Measurements from ENCODE around the gene MDH1B.

GRCh38 chr2:205997155-205998386, 88.4 kb downstream of the INO80D start:
- PRO-cap: no peak

DNA sequence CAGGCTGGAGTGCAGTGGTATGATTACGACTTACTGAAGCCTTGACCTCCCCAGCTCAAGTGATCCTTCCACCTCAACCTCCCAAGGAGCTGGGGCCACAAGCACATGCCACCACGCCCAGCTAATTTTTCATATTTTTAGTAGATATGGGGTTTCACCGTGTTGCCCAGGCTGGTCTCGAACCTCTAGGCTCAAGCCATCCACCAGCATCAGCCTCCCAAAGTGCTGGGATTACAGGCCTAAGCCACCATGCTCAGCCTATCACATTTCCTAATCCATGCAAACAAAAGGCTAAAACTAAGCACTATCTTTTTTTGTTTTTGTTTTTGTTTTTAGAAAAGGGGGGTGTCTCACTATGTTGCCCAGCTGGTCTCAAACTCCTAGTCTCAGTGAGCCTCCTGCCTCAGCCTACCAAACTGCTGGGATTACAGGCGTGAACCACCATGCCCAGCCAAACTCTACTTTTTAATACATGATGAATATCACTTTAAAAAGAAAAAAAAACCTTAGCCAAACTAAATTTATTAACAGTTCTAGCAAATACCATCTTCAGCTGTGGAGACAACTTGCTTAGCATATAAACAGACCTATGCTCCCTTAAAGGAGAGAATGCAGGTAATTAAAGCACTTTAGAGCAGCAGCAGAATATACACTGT, 12.3 kb downstream of the INO80D start:
- PRO-cap: no peak

DNA sequence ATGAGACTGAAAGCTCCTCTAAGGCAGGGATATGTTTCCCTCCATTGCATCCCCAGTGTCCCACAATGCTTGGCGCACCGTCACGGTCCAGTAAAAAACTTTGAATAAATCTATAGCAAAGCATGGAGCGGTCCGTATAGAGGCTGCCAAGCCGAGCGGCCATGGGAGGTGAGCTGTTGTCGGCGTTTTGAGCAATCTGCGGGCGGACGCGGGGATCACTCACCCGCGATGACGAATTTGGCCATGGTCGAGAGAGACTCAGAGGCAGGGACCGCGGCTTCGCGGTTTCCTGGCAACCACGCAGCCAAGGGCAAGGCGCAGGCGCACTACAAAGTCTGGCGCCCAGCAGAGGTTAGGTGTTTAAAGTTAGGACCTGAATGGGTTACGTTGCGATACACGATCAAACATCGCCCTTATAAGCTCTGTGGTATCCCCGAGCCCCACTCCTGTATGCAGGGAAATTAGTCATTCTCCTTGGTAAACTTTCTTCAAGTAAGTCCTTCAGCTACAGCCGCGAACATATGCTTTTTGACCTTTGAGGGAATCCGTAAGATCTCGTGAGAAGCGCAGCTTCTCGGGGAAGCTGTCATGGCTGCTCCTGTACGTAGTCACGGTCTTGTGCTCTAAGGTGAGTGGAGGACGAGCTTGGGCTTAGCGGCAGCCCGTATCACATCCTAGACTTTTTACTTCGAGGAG, at the start of gene MDH1B:
MDH1B (minus strand) TSS at position 302 of the 696 bp plus-strand sequence.
- PRO-cap: unidirectional peak, minus-strand start at position 189 of the sequence; unidirectional peak, plus-strand start at position 550 of the sequence; unidirectional peak, plus-strand start at position 607 of the sequence

GRCh38 chr2:207071729-207072317, 93.9 kb downstream of the KLF7 start:
- PRO-cap: no peak

DNA sequence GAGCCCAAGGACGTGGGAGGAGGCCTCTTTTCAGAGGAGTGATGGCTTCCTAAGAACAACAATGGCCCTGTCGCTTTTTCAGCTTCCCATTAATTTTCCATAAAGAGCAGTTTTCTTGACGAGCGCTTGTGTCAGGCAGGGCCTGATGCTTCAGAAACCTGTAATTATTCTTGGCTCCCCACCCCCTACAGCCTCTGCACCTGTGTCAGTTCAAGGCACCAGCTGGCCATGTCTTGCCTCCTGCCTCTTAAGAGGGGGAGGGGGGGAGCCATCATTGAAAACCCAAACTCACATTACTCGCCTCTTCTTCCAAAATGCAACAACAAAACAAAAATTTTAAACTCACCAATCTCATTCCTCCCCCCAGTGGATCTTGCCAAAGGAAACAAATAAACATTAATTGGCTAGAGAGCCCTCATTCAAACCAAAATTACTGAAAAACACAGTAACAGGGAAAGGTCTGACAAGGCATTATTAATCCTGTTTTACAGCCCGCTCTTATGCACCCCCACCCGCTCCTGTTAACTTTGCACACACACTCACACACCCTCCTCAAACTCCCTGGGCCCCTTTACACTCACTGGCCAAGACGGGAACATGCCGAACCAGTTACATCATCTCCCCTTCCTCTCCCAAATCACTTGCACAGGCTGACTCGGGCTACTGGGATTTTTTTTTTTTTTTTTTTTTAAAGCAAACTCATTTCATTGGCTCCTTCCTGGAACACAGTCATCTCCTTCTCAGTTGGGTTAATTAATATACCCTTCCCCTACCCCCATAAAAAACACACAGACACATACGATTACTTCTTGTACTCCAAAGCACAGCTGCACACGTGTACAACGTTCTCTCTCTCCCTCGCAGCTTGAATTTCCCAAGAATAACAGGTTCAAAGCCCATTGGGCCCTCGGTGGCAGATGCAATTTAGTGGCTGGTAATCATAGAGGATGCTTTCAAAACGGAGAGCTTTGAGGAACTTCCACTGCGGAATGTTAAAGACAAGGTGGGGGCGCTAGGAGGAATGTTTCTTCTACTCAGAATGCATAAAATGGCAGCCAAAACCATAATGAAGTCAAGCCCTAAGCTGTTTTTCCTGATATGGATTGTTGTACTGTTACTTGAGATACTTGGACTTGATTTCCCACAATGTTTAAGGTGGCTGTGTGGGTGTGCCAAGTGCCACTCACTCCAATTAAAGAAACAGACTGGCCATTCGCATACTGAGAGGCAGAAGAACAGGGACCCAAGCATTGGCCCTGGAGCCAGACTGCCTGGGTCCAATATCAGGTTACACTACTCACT, 31.8 kb downstream of the KLF7 start:
- PRO-cap: no peak

GRCh38 chr2:207161334-207162160, 4.2 kb downstream of the KLF7 start:
- PRO-cap: no peak

DNA sequence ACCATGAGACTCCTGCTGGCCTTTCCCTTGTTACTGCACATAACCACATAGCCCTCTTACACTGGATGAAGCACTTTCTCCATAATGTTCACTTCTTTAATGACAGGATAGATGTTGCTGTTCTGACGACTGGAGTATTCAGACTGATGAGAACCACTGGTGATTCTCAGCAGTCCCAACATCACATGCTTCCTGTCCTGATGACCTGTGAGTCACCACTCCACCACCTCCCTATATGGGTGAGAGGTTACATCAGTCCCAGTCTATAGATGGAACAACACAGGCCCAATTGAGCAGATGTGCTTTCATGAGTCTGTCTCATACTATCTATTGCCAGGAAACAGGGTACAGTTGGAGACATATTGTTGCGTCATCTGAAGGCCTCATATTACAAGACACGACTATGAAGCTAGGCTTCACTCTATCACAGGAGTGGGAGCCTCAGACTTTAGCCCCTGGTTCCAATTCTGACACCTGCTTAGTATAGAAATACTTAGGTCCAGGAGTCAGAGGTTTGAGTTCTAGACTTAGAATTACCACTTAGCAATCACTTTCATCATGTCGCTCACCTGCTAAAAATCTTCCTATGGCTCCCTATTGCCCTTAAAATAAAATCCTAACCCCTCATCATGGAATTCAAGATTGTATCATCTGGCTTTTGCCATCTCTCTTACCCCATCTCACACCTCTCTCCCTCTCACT, 145.8 kb upstream of the KLF7 start:
- PRO-cap: unidirectional peak, minus-strand start at position 140 of the sequence

DNA sequence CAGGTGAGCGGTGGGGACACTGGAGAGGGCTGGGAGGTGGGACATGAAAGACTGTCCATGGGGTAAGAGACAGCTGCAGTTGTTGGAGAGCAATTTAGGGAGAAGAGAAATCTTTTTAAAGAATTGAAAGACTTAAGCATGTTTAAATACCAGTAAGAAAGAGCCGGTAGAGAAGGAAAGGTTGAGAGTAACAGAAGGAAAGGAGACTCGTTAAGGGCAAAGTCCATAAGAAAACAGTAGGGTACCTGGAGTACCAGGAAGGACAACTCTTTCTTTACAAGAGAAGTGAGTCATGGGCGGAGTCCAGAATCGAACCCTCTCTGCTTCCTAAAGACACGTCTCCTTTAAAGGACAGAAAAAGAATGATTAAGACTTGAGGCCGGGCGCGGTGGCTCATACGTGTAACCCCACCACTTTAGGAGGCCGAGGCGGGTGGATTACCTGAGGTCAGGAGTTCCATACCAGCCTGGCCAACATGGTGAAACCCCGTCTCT, 1.4 kb upstream of the CREB1 start:
- PRO-cap: no peak

- PRO-cap: no peak
Measured at GRCh38 chr2:207538671-207539332, 9.0 kb downstream of the CREB1 start.

GRCh38 chr2:207632707-207633170, 7.5 kb upstream of the METTL21A start:
- PRO-cap: no peak

GRCh38 chr2:207704245-207704599, 7.2 kb upstream of the CCNYL1 start:
- PRO-cap: no peak

DNA sequence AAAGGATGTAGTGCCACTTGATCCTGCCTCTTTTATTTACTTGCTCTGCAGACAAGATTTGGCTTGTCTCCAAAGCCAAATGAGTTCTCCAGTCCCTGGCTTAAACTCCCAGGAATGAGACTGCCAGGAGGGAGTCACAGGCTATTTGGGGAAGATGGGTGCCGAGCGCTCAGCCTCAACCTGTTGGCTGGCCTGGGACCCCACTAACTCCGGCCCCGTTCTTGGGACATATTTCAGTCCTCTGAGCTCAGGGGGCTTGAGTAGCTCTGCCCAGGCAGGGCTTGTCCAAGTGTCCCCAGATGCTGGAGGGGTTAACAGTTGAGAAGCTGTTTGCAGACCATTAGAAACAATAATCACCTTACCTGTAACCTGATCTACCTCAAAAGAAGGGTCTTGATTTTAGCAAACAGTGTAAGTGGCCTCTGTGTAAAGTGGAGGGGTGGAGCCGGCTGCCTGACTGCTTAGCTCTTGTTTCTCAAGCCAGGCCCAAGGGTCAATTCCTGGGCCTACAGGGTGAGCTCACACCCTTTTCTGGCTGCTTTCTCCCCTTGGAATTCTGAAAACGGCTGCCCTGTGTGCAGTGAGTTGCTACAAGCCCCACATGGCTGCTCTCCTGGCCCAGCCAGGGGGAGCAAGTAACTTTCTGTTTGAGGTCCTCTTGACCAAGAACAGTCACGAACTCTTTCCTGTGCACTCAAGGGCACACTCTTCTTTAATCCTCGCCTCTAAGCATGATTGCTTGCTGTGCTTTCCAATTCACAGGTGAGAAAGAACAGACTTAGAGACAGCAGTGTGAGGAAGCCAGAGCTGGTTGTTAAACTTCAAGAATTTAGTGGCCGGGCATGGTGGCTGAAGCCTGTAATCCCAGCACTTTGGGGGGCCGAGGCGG, 27.2 kb upstream of the FZD5 start:
- PRO-cap: no peak

GRCh38 chr2:207820505-207820853, 50.8 kb upstream of the FZD5 start:
- PRO-cap: no peak

- PRO-cap: no peak
Measured at GRCh38 chr2:207848687-207849079, 79.0 kb upstream of the FZD5 start.

DNA sequence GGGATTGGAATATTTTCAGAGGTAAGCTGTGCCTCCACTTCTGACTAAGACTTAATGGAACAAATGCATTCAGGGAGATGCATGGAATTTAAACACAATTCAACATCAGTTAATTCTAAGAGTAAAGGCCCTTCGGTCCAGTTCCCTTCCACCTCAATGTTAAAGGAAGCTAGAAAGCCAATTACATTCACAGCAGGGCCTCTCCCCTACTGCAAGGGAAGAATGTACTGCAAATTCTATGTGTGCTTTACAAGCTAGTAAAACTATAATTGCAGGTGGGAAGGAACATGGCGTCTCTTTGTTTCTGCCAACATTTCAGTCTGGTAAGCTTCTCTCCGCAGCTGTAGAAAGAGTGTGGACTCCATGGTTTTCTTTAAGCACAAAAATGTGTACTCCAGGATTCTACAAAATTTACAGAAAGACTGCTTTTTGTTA, 126.8 kb upstream of the FZD5 start:
- PRO-cap: no peak

DNA sequence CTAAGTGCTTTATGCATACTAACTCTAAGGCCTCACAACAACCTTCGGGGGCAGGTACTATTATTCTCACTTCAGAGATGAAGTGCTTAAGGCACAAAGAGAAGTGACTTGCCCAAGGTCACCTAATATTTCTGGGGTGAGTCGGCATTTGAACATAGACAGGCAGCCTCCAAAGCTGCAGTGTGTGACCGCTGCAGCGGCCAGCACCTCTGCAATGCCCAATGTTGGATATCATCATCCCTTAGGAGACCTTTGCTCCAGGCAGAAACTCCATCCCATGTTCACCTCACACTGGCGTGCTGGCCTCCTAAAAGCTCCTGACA, 127.7 kb upstream of the FZD5 start:
- PRO-cap: no peak

DNA sequence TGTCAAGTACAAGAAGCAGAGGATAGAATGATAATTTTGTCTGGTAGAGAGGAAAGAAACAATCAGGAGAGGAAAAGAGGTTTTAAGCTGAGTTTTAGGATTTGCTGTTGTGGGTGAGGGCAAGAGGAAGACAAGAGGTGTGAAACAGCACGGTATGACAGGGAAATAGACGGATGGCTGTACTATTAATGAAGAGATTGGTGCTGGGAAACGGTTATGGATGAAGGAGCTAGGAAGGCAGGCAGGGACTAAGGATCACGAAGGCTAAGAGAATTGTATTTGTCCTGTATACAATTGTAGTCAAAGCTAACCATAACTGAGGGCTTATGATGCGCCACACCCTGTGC, 86.1 kb downstream of the PLEKHM3 start:
- PRO-cap: no peak

- PRO-cap: no peak
Measured at GRCh38 chr2:208111904-208112917, 12.1 kb downstream of the CRYGD start.

- PRO-cap: no peak
Measured at GRCh38 chr2:208186964-208187163, 3.0 kb downstream of the C2orf80 start.

DNA sequence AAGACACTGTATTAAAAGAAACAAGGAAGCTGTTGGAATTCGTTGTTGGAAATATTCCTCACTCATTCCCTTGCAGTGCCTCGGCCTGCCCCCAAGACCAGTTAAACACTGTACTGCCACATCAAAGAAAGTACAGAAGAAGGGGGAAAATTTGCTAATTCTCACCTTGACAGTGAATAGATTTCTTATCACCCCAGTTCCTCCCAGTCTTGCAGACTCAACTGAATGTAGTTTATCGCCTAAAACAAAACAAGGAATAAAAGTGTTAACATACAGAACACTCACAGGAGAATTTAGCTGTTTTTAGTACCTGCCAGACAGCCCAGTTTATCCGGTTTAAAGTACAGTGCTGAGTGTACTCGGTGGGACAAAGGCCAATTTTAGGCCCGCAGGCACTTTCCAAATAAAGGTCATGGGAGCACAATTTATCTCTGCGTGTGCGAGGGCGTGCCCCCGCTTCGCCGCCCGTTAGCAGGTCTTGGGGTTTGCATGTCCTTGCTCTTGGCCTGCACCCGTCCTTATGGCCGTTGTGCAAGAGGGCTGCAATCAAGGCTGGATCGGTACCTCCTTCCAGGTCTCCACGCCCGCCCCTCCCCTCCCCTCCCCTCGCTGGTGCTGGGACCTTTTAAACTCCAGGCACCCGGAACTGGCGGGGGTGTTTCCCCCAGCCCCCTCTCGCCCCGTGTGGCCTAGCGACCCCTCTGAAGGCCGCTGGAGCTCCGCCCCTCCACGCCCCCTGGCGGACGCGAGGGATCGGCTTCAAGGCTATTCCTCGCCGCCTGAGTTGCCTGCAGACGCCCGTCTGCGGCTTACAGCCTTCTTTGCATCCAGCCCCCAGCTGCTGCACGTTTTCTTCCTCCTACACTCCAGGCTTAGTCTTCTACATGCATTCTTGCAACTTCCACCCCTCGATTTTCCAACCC, 889 bp downstream of the IDH1 start:
- PRO-cap: bidirectional peak, plus-strand start at position 772 of the sequence, minus-strand start at position 520 of the sequence

Measured in anterior vena cava (tissue), 1 donor.